HT-29 (cell line): ENCODE measurements around the gene CLSTN1.

GRCh38 chr1:9337599-9338355 is 45.1 kb downstream of the SPSB1 start:
- RAMPAGE, long total RNA = no peak

DNA sequence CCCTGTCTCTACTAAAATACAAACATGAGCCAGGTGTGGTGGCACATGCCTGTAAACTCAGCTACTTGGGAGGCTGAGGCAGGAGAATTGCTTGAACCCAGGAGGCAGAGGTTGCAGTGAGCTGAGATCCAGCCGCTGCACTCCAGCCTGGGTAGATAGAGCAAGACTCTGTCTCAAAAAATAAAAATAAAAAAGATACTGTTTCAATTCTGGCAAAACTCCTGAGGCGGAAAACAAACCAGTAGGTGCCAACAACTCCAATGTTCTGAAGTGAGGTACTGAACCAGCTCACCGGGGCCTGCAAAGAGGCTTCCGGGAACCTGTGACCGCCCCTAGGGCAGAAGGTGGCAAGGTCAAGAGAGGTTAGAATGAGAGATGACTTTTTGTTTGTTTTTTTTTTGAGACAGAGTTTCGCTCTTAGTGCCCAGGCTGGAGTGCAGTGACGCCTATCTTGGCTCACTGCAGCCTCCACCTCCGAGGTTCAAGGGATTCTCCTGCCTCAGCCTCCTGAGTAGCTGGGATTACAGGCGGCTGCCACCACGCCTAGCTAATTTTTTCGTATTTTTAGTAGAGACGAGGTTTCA is 92.1 kb upstream of the SLC25A33 start:
- RAMPAGE, long total RNA = no peak

DNA sequence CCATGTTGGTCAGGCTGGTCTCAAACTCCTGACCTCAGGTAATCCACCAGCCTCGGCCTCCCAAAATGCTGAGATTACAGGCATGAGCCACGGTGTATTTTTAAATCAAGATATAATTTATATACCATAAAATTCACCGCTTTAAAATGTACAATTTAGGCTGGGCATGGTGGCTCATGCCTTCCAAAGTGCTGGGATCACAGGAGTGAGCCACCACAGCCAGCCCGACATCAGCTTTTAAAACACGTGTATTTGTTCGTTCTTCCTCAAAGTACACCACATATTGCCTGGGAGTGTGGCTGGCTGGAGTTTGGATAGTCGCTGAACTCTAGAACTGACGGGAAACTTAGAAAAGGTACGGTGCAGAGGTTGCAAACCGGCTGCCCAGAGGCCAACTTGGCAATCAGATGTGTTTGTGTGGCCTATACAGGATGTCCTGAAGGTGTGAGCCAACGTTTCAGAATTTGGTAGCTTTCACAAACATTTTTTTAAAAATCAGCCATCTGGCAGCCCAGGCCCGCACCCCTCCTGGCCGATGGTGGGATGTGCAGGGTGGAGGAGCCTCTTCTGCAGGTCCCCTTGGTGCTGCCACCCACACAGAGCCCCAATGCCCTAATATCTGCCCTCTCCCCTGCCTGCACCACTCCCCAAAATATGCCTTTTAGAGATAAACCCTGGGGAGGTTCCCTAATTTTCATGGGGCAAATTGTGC is 73.7 kb upstream of the SLC25A33 start:
- RAMPAGE, long total RNA = no peak

GRCh38 chr1:9466720-9467724 is 72.2 kb upstream of the SLC25A33 start:
- RAMPAGE, long total RNA = no peak

GRCh38 chr1:9557666-9558499 is 18.6 kb downstream of the SLC25A33 start:
- RAMPAGE, long total RNA = no peak

DNA sequence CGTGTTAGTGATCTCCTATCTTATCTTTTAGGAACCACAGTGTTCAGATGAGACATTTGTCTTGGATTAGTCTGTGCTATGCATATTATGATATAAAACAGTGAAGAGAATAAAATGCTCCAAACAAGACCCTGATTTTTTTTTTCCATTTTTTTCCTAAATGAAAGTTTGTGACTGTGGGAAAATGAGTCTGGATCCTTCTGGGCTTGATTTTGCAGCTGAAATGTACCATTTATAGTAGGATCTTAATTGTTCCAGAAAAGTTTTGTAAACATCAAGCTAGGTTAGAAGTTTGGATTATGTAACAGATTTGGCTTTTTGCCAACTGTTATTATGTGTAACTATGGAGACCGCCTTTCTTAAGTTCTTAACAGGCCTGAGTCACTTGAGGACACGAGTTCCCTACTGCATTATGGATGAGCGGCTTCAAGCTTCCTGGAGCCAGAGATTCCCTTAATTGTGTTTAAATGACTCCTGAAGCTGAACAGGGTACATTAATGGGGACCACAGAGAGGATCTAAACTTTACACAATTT is 22.1 kb downstream of the SLC25A33 start:
- RAMPAGE, long total RNA = no peak

DNA sequence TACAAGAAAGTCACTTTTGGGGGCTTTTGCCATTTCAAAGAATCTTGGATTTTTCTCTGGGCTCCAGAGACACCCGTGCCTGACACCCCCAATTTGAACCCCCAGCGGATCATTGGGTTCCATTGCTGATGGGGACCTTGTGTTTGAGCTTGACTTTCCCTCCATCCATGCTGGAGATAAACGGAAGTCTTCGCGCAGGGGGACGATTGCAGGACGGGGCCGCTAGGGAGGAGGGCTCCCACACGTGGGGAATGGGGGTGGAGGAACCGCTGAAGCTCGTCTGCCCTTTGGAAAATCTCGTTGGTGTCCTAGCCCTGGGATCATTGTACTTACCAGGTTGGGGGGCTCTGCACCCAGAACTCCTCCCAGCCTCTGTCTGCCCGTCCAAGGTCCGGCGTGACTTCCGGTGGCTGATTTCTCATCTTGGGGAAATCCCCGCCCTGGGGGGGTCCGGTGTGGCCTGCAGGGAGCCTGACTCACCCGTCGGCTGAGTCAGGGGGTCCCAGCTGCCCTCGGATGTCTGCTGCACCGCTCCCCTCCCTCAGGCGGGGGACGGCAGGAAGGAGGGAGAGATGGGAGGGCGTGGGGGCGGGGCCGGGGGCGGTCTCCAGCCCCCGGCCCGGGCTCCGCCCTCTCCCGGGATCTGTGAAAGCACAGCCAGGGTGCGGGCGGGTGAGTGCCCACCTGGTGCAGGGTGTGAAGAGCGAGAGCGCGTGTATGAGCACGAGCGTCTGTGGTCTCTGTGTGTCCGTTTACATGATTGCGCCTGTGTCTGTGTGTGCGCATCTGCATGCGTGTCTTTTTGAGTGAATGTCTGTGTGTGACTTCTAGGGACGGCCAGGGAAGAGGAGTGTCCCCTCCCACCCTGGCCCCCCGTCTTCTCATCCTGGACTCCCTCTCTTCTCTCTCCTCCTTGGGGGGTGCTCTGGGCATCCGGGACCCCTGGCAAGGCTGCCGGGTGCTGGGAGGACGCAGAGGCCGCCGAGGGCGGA is 35.8 kb downstream of the PIK3CD start:
- RAMPAGE, long total RNA = no peak

DNA sequence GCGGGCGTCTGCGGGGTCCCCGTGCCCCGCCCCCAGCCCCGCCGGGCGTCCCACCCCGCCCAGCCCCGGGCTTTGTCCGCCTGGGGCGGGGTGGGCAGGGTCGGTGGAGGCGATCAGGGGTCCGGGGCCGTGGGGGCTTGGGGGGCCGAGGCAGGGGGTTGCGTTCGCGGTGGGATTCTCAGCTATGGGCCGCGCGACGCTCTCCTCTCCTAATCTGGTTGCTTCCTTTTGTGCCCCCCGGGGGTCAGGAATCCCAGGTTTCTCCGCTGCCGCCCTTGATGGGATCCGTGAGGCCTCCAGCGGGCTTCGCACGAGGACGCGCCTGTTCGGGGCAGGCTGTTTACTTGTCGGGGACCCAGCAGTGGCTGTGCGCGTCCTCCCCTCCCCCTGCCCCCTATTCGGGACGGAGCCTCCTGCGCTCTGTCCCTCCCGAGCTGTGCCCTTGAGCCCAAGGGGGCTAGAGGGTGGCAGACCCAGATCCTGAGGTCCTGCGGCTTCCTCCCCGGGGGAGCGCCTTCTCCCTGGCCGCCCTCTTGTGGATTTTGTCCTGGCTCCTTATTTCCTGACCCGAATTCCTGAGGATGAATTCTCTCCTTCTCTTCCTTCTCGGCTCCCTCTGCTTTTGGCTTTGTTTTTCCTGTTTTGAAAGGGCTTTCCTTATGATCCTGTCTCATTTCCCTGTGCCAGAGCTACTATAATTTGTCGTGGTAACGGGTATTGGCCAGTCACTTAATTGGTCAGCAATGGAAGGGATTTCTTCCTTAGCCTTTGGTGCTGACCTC is 38.4 kb downstream of the PIK3CD start:
- RAMPAGE, long total RNA = no peak

GRCh38 chr1:9823796-9824452 is at the start of gene CLSTN1:
Gene CLSTN1 (minus strand): TSS chr1:9823965.
- RAMPAGE, long total RNA = no peak

- RAMPAGE, long total RNA = no peak
Observed at GRCh38 chr1:9850450-9851419, 27.0 kb upstream of the CLSTN1 start.

DNA sequence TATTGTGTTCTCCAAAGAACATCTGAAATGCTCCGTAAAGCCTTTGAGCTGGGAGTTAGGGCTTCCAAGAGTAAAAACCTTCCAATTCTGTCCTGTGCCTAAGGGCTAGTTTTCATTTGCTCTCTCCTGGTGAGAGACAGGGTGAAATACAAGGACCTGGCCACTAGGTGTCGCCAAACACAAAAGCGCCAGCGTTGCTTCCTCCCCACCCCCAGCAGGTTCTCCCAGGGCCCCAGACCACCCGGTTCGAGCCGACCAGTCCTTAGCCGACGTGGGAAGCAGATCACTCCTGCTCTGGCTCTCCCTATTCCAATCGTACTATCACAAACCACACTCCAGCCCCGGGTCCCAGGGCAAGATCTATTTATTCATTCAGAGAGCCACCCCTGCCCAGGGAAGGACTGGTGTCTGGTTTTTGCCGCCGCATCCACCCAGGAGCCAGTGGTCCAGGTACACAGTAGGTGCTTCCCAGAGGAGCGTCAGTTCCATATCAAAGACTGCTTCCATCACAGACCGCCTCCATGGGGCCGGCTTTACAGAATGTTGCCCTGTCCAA is 35.1 kb downstream of the CTNNBIP1 start:
- RAMPAGE, long total RNA = no peak

- RAMPAGE, long total RNA = no peak
Observed at GRCh38 chr1:9900241-9901025, 9.6 kb downstream of the CTNNBIP1 start.

- RAMPAGE, long total RNA = no peak
Observed at GRCh38 chr1:10095246-10095824, 62.6 kb downstream of the UBE4B start.

- RAMPAGE, long total RNA = no peak
Observed at GRCh38 chr1:10161590-10162307, 48.6 kb upstream of the KIF1B start.

DNA sequence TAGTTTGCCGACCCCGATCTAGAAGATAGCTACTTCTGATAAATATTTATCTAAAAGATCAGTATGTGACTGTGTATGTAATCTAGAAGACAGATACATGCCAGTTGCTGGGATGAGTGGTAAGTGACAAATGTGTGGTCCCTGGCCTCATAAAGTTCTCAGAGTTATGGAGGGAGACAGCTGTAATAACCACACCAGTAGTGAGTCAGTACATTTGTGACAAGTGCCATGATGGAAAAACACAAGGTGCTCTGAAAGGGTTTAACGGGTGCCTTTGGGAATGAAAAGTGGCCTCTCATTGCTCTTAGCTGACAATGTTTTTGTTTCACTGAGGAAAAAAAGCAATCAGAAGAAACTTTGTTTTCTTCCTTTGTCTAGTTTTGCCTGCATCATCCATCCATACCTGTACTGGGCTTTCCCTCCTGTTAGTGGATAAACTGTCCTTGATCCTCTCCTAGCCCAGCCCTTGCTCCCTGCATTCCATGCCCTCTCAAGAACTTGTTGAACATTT is 88.2 kb upstream of the PGD start:
- RAMPAGE, long total RNA = no peak

DNA sequence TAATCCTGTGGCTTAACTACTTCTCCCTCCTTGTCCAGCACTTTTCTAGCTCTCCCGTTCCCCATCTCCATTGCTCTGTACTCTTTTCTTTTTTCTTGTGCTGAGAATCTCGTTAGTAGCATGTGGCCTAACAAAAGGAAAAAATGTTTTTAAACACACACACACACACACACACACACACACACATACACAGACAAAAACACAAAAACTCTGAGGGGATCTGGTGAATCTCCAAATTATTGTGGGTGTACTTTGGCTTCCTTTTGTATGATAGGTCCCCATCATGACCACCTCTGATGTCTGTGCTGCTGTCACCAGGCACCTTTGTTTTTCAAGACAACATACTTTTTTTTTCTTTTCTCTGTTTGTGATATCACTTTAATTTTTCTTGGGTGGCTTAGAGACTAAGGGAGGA is 22.2 kb upstream of the PGD start:
- RAMPAGE, long total RNA = no peak

GRCh38 chr1:10664287-10664923 is 132.0 kb downstream of the CASZ1 start:
- RAMPAGE, long total RNA = no peak

DNA sequence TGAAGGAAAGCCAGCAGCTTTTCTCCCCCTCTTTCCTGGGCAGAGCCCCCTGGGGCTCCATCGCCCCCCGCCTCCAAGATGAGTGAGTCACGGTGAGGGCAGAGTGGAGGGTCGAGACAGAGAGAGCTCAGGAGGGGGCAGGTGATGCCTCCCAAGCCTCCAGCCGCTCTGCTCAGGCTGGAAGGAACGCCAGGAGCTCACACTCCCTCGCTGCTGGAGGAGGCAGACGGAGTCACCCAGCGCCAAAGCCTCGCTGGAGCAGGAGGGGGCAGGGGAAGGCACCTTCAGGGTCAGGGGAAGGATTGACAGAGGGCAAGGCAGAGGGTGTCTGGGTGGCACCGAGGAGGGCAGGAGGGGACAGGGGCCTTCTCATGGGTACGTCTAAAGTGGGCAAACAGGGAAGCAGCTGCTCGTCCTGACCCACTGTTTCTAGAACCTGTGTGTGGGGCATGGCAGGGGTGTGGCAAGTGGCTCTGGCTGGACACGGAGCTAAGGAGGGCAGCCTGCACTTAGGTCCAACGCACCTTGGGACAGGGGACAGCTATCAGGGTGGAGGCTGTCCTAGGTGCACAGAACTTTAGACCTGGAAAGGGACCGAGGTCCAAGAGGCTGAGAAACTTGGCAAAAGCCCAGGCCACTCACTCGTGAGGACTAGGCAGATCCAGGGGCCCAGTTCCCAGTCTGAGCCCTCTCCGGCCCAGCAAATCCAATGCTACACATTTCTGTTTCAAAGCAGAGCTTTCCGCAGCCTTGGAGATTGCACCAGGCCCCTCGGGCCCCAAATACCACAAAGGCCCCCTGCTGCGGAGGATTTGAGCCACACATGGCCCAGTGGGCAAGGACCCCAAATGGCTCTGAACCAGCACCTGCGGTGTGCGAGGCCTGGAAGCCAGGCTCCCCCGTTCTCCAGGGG is 119.2 kb downstream of the CASZ1 start:
- RAMPAGE, long total RNA = no peak

DNA sequence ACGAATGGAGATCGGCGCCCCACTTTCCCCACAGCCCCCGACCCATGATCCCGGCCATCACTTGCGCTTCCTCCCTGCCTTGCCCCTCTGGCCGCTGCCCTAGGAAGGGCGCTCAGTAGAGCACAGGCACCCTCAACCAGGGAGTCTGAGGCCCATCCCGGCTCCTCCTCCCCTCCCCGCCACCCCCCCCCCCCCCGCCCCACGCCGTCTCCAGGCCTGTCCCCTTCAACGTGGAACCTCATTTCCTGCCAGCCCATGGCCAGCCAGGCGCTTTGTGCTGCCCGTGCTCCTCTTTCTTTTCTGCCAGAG is 101.1 kb downstream of the CASZ1 start:
- RAMPAGE, long total RNA = no peak

GRCh38 chr1:10723742-10724725 is 72.4 kb downstream of the CASZ1 start:
- RAMPAGE, long total RNA = no peak